Caco-2 (cell line): ENCODE data around the gene DOCK4.

DNA sequence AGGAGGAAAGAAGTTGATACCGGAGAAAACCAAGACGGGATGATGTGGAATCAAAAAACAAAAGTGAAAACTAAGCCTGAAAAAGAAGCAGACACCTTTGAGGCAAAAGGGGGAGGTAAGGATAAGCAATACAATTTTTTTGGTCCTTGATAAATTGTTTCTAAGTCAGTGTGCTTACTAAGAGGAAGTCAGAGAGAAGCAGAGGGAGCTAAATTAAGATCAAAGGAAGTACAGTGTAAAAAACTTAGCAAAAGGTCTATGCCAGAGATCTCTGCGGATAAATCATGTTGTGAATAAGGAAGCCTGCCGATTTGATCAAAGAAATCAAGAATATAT, 137.0 kb upstream of the GPR22 start:
- PRO-cap = no peak
- RRBS = no CpG with 5 or more reads among the region's 4 CpGs

DNA sequence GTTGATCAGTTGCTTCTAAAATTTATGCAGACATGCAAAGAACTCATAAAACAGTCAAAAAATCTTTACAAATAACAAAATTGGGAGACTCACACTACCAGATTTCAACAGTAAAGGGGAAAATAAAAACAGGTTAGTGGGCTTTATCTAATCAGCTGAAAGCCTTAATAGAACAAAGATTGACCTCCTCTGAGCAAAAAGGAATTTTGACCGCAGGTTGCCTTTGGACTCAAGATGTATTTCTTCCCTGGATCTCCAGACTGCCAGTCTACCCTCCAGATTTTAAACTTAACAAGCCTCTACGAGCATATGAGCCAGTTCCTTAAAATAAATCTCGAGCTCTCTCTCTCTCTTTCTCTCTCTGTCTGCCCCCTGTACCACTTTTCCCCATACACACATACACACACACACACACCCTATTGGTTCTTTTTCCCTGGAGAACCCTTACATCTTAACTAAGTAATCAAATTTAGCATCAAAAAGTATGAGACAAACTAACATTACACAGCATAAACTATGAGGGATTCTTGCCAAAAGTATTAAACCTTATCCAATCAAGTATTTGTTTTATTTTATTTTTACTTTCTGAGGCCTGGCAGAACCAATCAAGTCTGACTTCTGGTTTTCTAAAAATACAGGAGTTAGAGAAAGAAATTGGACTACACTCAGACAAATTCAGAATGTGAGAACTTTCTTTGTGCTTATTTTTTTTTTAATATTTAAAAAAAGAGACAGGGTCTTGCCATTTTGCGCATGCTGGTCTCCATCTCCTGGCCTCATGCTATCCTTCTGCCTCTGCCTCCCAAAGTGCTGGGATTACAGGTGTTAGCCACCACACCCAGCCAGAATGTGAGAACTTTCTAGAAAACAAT, 11.4 kb downstream of the BCAP29 start:
- PRO-cap = no peak
- RRBS = no CpG with 5 or more reads among the region's 4 CpGs

DNA sequence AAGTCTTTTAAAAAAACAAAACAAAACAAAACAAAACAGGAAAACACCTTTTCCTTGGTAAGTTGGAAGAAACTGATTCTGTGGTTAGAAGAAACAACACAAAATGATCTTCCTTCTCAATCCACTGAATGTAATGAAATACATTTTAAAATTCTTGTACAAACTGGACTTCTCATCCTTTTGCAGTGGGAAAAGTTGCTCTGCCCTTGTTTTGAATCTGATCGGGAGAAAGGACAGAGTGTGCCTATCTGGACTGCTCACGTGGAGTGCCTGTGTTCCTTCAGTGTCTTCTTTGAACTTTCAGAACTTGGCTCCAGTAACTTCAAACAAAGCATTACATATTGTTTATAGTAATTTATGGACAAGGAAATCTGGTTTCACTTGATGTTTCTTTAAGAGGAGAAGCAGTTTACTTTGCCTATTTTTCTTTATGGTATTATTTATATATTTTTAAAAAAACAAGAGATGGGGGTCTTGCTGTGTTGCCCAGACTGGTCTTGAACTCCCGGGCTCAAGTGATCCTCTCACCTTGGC, 17.1 kb downstream of the SLC26A3 start:
- PRO-cap = no peak
- RRBS = no CpG with 5 or more reads among the region's 3 CpGs

GRCh38 chr7:107971637-107972549, 31.1 kb downstream of the LAMB1 start:
- PRO-cap = no peak
- RRBS = no CpG with 5 or more reads among the region's 5 CpGs

DNA sequence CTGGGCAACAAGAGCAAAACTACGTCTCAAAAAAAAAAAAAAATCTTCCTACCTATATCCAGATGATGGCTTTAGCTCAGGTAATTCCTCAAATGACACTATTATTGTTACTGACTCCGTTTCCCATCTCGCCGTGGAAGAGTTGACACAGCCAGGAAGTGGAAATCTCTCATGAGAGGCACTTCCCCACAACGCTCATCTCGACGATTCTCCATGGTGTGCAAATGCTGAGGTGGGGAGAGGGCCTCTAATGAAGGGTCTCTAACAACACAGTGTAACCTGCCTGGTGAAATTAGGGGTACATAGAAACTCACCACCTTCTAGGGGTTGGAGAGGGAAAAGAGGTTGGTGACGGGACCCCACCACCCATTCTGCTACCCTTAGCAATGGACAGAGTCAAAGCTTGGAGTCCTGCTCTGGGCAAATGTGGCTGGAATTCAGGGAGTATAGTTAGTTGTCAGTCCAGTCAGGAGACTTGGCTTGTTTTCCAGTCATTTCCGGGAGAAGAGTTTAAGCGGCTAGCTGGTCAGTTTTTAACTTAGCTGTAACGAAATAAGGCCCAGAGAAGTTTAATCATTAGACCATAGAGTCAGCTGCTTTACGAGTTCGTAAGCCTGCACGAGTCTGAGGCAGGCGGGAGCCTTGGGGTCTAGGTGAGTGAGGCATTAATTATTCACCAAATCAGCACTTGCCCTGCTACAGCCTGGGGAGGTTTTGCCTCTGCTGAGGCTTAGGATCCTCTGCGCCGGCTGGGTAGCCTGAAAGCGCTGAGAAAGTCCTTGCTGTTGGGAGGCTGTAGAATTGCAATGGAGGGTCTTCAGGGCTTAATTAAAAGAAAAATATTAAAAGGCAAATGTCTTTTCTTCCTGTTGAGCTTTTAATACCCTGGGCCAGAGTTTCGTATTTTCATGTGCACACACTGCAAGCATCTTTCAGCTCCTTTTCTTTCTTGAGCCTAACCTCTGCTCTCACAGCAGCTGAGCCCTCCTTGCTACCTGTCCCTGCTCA, 1.3 kb upstream of the LAMB1 start:
- PRO-cap = bidirectional peak, plus-strand start at position 495 of the sequence, minus-strand start at position 439 of the sequence; bidirectional peak, plus-strand start at position 723 of the sequence, minus-strand start at position 626 of the sequence
- RRBS = no CpG with 5 or more reads among the region's 19 CpGs

DNA sequence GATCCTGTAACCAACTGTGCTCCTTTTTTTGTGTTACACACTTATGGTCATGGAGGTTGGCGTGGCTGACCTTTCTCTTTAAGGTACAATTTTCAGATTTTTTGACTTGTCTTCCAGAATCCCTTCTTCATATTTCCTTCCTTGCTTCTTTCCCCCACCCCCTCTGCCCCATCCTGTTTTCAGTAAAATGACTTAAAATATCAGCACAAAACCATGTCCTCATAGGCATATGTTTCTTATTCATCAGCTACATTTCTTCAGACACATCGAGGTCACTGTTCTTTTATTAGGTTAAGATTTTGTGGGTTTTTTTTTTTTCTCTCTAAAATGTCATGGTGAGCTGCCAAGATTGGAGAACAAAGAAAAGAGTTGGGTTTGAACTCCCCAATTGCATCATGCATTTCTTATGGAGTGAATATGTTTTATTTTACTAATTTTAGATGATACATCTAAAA, 35.9 kb downstream of the LAMB4 start:
- PRO-cap = no peak
- RRBS = no CpG with 5 or more reads among the region's 2 CpGs

DNA sequence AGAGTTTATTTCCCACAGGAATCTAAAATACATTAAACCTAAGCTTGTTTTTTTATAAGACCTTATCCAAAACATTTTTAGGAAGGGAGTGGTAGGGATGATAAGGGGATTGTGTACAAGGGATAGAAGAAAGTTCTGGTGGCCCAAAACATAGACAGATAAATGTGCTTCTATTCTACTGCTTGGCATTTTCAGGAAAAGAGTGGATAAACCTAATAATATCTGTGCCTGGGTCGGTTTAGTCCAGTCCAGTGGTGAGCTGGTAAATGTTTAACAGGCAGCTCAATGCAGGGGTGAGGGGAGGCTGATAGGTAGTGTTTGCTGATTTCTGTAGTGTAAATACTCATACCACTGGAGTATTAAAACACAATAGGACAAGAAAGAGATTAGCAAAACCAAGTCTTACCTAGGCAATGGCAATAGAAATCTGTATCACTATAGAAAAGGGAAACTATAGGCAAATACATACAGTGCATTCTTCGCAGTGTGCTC, 35.4 kb downstream of the LAMB4 start:
- PRO-cap = no peak
- RRBS = no CpG with 5 or more reads among the region's 2 CpGs

DNA sequence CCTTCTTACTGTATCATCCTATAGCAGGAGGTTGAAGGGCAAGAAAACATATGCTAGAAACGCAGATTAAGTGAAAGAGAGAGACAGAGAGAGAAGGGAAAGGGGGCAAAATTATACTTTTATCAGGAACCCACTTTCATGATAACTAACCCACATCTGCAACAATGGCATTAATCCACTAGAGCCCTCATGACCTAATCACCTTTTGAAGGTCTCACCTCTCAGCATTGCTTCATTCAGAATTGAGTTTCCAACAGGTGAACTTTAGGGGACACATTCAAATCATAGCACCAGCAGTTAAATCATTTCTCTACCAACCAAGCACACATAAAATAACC, 1078.2 kb downstream of the DNAJB9 start:
- PRO-cap = no peak
- RRBS = no CpG with 5 or more reads among the region's 1 CpG

DNA sequence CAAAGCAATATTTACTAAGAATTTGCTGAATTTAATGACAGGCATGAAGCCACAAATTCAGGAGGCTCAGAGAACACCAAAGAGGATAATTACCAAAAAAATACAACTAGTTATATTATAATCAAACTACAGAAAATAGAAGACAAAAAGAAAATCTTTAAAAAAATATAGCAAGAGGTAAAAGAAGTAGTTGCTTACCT, 1127.7 kb downstream of the DNAJB9 start:
- PRO-cap = no peak

DNA sequence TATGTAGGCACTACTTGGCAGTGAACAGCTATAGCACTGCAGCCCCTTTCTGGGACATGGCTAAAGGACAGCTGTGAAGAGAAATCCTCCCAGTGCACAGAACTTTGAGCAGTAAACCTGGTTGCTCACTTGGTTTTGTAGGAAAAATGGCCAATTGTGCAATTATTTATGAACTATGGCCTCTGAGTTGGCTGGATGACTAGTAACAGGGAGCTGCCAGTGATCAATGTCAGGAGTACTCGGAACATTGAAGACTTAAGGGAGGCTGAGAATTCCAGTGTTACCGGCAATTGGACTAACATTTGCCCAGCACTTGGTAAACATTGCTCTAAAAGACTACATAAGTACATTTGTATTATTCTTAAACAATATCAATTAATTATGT, 1006.5 kb upstream of the LRRN3 start:
- PRO-cap = no peak
- RRBS = no CpG with 5 or more reads among the region's 2 CpGs

GRCh38 chr7:110663084-110663714, 427.7 kb upstream of the LRRN3 start:
- PRO-cap = no peak
- RRBS = no CpG with 5 or more reads among the region's 4 CpGs

- PRO-cap = no peak
- RRBS = no CpG with 5 or more reads among the region's 8 CpGs
Observed at GRCh38 chr7:110686322-110687344, 404.3 kb upstream of the LRRN3 start.

- PRO-cap = no peak
- RRBS = no CpG with 5 or more reads among the region's 2 CpGs
Observed at GRCh38 chr7:111013356-111013740, 77.6 kb upstream of the LRRN3 start.

- PRO-cap = no peak
- RRBS = no CpG with 5 or more reads among the region's 3 CpGs
Observed at GRCh38 chr7:111198494-111199083, 107.7 kb downstream of the LRRN3 start.

DNA sequence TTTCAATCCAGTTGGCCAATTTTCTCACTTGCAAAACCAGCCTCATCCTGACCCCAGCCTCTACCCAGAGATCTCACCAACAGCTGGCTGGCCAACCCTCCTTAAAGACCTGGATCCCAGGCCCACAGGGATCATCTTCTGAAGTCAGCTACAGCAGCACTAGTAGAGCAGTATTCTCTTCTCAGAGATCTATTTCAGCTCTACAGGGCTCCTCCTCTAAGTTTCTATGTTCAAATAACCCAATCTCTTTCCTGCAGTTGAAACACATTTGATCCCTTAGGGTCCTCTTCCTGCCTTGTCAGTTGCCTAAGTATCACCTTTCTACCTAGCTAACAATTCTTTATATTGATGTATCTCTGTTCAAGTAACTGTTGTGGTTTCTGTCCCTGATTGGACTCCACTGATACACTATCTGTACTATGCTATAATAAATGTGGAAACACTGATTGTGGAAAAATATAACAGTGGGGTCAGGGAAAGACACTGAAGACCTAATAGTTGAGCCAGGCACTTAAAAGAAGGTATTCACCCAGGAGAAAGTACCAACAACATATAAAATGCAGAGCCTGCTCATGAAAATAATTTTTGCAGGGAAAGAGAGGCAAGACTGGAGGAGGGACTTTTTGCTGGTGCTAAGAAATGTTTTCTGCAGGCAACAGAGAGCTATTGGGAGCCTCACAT, 131.4 kb downstream of the DOCK4 start:
- PRO-cap = no peak

DNA sequence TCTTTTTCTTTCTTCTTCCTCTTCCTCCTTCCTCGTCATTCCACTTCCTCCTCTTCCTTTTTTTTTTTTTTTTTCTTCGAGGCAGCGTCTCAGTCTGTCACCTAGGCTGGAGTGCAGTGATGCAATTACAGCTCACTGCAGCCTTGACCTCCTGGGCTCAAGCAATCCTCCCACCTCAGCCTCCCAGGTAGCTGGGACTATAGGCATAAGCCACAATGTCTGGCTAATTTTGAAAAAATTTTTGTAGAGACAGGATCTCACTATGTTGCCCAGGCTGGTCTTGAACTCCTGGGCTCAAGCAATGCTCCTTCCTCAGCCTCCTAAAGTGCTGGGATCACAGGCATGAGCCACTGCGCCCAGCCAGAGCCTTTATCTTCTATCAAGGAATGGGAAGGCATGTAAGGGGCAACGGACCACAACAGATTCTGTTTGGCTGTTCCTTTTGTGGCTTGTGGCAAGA, 100.5 kb downstream of the DOCK4 start:
- PRO-cap = no peak
- RRBS = no CpG with 5 or more reads among the region's 5 CpGs

GRCh38 chr7:112129711-112130503, 76.3 kb downstream of the DOCK4 start:
- PRO-cap = no peak
- RRBS = no CpG with 5 or more reads among the region's 5 CpGs

GRCh38 chr7:112206140-112206508, at the start of gene DOCK4:
DOCK4 (minus strand) TSS chr7:112206399.
- PRO-cap = unidirectional peak, minus-strand start at chr7:112206278; bidirectional peak, plus-strand start at chr7:112206648, minus-strand start at chr7:112206389
- RRBS = 4% methylated on average over 30 of the region's 40 CpGs

DNA sequence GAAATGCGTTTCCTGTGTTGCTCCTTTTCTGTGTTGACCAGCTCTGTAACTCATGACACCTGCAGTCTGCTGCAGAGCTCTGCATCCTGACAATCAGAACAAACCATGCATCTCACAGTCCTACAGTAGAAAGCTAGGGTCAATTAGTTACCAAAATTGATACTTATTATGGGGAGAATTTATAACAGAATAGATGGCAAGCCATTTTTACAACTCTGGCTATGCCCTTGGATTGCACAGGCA, 28.0 kb upstream of the IFRD1 start:
- PRO-cap = no peak
- RRBS = no CpG with 5 or more reads among the region's 1 CpG

- PRO-cap = unidirectional peak, plus-strand start at chr7:112423174
- RRBS = no CpG with 5 or more reads among the region's 8 CpGs
Observed at GRCh38 chr7:112422601-112423438, 27.4 kb upstream of the IFRD1 start.